GM23338 (cell line): ENCODE results near the genes FARSB, MOGAT1, KCNE4, WDFY1 and SERPINE2.

GRCh38 chr2:222427669-222428421 lies 3.5 kb downstream of the SGPP2 start:
- PRO-cap: no peak
- RAMPAGE, long total RNA: no peak

DNA sequence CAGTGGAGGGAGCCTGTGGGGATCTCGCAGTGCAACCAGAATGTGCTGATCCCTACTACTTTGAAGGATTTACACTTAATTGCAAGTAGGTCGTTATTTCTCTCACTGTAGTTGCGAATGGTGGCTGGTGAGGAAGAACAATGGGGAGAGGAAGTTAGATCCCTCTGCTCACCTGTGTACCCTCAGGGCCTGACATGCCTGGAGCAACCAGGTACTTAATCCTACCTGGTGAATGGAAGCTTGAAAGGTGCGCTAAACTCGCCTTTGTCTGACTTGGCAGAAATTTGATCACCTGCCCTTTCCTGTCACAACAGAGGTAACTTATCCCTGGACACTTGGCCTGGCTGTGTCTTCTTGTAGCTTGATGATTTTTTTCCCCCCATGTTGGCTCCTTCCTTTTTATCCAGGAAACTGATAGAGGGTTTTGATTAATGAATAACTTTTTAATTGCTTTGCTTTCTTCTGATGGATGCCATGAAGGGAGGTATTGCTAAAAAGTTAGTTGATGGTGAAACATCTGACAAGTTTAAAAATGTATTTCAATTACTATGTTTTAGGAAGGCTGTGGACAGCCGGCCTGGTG lies 9.1 kb downstream of the SGPP2 start:
- PRO-cap: no peak
- RAMPAGE, long total RNA: no peak

GRCh38 chr2:222655858-222656654 lies at the start of gene FARSB:
TSS of gene FARSB (minus strand) at chr2:222656092.
- PRO-cap: bidirectional peak, plus-strand start at chr2:222655768, minus-strand start at chr2:222656078; bidirectional peak, plus-strand start at chr2:222656481, minus-strand start at chr2:222656358
- RAMPAGE, long total RNA: start-site peak on the minus strand at chr2:222656072-222656098, 1,748 and 220 reads in 2 replicates

DNA sequence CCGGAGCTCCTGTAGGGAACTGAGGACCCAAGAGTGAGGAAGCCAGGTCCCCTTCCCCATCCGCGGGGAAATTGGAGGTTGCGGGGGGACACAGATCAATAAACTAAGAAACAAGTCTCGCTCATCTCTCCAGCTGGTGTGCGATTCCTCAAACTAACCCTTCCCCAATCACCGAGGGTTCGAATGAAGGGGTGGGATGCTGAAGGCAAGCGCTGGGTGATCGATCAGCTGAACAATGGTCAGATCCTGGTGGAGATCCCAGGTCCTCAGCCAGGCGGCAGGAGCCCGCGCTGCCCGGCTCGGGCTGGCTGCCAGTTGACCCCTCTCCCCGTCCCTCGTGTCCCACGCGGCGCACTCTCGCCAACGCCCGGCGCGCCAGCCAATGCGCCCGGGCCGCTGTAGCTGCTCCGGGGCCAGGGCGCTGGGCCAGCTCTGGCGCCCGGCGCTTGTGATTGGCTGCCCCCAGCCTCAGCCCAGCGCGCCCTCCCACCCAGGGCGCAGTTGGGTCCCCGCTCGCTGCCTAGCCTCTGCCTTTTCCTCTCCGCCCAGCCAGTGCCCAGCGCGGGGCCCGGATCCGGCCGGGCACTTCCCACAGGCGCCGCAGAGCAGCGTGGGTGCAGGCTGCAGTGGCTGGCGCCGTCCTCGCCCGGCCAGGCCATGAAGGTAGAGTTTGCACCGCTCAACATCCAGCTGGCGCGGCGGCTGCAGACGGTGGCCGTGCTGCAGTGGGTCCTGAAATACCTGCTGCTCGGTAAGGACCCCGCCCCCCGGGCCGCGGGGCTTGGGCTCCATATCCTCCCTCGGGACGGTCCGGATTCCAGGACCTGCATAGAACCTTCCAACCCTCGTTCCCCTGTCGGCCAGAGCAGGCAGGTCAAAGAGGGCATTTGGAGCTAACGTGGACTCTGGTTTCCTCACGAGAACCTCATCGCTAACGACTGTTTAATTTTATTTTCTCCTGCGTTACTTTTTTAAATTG lies at the start of gene MOGAT1:
TSS of gene MOGAT1 (plus strand) at position 530 of the 979 bp plus-strand sequence.
- PRO-cap: bidirectional peak, plus-strand start at position 167 of the sequence, minus-strand start at position 170 of the sequence; bidirectional peak, plus-strand start at position 500 of the sequence, minus-strand start at position 339 of the sequence; bidirectional peak, plus-strand start at position 585 of the sequence, minus-strand start at position 710 of the sequence; bidirectional peak, plus-strand start at position 841 of the sequence, minus-strand start at position 855 of the sequence
- RAMPAGE, long total RNA: no peak

DNA sequence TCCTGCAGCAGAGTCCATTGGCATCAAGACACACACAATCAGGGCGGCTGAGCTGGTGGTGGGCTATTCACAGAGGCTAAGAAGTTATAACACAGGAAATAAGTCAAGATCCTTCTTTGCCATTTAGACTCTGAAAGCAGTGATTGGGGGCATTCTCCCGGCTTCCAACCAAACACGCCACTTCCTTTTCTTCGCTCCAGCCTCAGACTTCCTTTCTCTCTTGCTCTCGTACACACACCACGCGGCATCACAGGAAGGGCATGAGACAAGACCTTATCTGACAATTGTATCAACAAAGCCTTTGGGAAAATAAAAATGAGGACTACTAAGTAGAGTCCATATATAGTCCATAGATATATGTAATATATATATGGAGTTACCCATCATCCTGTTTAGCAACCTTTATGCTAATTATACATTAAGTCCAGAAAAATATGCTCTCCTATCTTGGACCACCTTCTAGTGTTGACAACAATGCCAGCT lies 72.1 kb downstream of the MOGAT1 start:
- PRO-cap: no peak
- RAMPAGE, long total RNA: no peak

DNA sequence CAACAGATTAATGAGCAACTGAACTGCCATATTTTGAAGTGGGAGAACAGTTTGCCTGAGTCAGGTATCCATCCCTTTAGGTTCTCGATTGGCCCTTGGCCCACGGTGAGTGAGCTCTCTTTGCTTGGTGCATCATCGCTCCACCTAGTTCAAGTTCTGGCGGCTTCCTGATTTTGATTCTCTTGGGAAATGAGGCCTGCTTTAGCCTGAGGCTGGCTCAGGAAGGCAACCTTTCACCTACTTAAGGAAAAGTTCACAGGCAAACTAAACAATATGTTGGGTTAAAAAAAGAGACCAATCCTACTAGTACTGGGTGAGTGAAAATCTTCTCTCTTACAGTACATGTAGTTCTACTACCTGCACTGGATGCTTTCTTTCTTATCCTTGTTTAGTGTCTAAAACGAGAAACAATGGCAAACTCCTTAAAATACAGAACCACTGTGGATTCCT lies 935 bp upstream of the ACSL3 start:
- PRO-cap: bidirectional peak, plus-strand start at position 145 of the sequence, minus-strand start at position 96 of the sequence
- RAMPAGE, long total RNA: no peak

DNA sequence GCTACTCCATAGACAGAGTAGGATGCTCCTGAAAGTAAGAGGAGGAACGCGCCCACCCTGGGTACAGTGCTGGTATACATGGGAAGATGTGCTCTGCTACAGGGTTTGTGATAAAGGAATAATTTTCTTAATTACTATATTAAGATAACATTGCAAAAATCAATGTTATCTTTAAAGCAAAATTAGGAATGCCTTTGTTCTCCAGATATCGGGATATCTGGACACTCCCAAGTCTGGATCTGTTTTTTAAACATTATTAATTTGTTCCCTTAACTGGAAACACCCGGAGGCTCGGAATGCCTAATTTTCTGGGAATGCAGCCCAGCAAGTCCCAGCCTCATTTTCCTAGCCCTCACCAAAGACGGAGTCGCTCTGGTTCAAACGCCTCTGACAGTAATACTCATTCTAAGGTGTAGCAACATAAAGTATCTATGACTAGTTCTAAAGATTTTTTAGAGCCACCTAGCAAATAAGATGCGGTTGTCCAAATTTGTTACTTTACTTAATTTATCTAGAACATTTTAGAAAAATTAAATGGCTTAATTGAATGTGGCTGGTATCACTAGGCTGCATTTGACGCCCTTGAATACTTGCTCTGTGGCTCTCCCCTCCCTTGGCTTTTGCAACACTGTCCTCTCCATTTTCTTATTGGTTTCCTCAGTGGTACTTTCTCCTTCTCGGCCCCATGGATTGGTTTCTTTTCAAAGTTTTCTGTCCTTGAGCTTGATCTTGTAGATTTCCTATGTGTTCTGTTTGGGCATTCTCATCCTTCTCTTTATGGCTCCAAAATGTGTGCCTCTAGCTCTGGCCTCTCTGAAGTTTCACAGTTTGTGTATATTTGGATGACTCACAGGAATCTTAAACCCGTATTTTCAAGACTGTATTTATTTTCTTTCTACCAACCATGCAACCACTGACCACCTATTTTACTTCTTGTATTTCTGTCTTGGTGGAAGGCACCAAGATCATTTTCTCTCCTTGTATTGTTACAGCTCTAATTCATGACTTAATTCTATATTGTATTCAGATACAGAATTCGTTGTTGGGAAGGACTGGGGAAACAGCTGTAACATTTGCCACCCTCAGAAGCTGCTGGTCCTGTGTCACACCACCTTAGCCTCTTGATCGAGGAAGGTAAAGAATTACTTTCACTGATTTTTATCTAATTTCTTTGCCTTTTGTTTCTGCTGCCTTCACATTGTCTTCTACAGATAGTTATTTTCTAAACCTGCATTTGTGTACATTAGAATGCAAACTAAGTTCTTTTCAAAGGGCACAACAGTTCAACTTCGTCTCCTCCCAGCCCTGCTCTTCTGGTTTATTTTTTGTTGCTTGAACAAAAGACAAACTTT lies 39.3 kb downstream of the ACSL3 start:
- PRO-cap: no peak
- RAMPAGE, long total RNA: no peak

- PRO-cap: unidirectional peak, plus-strand start at chr2:223052190
- RAMPAGE, long total RNA: no peak
Observed at GRCh38 chr2:223051675-223052435, at the start of gene KCNE4. TSS of gene KCNE4 (plus strand) at chr2:223052190.

- PRO-cap: no peak
- RAMPAGE, long total RNA: no peak
Observed at GRCh38 chr2:223611073-223611459, 8.9 kb upstream of the SCG2 start.

- PRO-cap: no peak
- RAMPAGE, long total RNA: no peak
Observed at GRCh38 chr2:223870057-223870284, 32.6 kb upstream of the AP1S3 start.

DNA sequence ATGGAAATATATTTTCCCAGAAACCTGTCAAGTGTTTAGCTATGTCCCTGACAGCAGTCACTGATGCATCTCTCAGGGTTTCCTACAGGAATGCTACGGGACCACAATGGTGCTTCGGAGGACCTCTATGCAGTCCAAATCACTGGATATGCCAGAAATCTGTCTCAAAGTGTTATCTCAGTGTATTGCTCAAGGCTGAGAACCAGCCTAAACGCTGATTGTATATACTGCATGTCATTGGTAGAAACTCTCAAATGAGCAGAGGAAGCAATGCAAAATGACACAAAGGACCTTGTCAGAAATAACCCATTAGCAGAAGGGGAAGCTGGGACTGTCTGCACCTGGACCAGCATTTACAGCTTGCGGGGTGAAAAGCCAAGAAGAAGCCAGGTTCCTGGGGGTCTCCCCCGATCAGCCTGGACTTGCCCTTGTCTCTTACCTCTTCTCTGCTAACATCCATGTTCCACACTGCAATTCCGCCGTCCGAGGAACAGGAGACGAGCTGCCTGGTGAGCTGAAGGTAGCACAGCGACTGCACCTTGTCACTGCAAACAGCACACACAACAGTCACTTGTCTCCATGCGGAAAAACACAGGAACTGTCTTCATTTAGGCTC lies 51.2 kb downstream of the WDFY1 start:
- PRO-cap: no peak
- RAMPAGE, long total RNA: no peak

- PRO-cap: bidirectional peak, plus-strand start at chr2:223944504, minus-strand start at chr2:223944310
- RAMPAGE, long total RNA: start-site peak on the plus strand at chr2:223944443-223944513, 25 and 13 reads in 2 replicates
Observed at GRCh38 chr2:223943694-223944713, 1.1 kb downstream of the WDFY1 start.

DNA sequence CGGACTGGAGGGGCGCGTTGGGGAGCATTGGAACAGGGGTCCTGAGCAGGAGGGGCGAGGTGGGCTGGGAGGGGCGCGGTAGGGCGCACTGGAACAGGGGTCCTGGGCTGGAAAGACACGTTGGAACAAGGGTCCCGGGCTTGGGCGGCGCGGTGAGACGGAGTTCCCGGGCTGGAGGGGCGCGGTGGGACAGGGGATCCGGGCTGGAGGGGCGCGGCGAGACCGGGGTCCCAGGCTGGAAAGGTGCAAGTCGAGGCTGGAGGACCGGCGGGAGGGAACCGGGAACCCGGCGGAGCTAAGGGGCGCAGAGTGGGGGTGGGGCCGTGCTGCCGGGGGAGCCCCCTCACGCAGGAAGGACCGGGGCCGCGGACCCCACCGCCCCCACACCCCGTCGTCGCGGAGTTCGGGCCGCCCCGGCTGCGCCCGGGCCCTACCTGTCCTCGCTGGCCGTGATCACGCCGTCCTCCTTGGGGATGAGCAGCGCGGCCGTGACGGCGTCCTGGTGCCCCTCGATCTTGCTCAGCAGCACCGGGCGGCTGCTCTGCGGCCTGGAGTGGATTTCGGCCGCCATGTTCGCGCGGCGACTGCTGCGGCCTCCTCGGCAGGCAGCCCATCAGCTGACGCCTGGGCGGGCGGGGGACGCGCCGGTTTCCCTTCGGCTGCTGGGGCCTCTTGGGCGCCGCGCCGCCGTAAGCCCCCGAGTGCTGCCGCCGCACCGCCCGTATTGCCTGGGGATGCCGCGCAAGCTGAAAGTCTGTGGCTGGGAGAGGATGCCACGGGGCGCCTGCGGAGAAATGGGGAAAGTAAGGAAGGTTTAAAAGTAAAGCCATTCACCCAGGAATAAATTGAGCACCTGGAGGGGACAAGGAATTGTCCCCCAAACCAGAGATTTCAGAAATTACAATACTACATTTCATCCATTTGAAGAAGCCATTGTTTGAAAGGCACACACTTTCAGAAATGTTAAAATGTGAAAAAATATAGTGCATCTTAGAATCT lies at the start of gene WDFY1:
TSS of gene WDFY1 (minus strand) at position 622 of the 999 bp plus-strand sequence.
- PRO-cap: bidirectional peak, plus-strand start at position 435 of the sequence, minus-strand start at position 586 of the sequence; bidirectional peak, plus-strand start at position 742 of the sequence, minus-strand start at position 726 of the sequence
- RAMPAGE, long total RNA: start-site peak on the minus strand centred at position 620 of the sequence, 102 bp wide, 1,465 and 57 reads in 2 replicates

DNA sequence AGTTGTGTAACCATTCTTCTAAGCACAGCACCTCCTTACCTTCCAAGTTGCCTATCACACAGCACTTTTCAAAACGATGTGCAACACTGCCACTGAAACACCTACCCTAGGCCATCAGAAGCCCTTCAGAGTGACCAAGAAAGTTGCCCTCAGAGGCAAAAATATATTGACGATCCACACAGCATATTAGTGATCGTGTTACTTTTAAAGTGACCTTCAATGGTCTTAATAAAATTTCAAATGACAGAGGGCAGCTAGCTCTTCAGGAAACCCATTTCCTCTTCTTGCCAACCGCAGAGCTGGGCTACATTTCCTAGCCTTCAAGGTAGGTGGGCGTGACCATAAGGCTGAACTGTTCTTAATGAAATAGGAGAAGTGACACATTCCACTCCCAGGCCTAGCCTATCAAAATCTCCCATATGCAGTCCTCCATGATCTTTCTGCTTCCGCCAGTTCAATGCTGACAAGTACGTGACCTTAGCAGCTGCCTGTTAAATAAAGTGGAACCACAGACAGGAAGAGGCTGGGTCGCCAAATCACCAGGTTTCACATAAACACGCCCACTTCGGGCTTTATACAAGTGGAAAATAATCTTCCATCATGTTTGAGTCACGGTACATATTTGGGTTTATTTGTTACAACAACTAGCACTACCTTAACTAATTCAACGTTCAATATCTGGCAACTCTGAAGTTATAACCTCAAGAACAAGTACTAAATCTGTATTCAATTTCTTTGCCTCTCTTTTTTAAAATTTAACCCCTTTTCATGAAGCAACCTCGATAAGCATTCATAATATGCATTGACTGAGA lies 13.2 kb downstream of the SERPINE2 start:
- PRO-cap: no peak
- RAMPAGE, long total RNA: no peak

GRCh38 chr2:224038874-224040257 lies at the start of gene SERPINE2:
TSS of gene SERPINE2 (minus strand) at chr2:224039286.
- PRO-cap: bidirectional peak, plus-strand start at chr2:224039200, minus-strand start at chr2:224039288; bidirectional peak, plus-strand start at chr2:224039703, minus-strand start at chr2:224039596; bidirectional peak, plus-strand start at chr2:224039944, minus-strand start at chr2:224039973; unidirectional peak, minus-strand start at chr2:224040064
- RAMPAGE, long total RNA: no peak

GRCh38 chr2:224503581-224503876 lies 81.6 kb downstream of the CUL3 start:
- PRO-cap: no peak
- RAMPAGE, long total RNA: no peak

GRCh38 chr2:224527333-224528731 lies 57.3 kb downstream of the CUL3 start:
- PRO-cap: no peak
- RAMPAGE, long total RNA: no peak

DNA sequence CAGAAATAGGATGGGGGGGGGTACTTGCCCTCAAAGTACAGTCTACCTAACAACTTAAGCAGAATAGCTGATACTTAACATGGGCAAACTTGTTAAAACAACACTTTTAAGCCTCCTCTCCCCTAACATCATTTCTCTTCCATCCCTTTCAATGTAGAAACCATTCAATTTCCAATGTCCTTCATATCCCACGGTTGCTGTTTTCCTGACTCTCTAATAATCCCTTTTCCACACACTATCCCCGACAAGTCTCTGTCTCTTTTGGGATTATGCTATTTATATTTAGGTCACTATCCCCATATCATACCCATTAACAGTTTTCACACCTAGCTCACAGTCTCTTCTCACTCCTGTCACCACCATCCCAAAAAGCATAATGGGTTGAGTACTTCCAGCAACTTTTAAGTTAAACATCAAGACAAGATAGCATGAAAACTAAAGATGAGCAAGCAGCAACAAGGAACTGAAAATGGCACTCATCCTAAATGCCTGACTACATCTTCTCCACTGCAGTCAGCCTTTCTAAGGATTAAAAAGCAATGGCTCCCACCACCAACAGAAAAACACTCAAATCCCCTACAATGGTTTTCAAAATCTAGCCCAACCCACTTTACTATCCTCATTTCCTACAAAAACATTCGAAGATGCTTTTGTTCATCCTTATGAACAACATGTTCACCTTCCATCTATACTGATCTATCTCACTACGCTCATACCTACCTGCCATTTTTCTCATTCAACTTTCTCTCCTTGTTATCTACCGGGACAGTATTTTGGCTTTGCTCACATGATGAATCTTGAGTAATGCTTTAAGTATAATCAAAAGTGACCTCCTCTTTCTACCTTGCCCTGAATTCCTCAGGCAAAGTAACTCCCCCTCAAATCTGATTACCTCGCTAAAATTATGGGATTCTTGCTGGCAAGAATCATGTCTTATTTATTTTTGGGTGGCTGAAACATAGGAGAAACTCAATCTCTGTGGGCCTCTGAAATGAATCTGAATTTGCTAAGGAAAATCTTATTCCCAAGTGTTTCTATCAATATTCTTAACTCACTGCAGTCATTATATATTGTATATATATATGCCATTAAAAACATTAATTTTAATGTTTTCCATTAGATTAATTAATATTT lies 38.1 kb downstream of the CUL3 start:
- PRO-cap: no peak
- RAMPAGE, long total RNA: no peak

DNA sequence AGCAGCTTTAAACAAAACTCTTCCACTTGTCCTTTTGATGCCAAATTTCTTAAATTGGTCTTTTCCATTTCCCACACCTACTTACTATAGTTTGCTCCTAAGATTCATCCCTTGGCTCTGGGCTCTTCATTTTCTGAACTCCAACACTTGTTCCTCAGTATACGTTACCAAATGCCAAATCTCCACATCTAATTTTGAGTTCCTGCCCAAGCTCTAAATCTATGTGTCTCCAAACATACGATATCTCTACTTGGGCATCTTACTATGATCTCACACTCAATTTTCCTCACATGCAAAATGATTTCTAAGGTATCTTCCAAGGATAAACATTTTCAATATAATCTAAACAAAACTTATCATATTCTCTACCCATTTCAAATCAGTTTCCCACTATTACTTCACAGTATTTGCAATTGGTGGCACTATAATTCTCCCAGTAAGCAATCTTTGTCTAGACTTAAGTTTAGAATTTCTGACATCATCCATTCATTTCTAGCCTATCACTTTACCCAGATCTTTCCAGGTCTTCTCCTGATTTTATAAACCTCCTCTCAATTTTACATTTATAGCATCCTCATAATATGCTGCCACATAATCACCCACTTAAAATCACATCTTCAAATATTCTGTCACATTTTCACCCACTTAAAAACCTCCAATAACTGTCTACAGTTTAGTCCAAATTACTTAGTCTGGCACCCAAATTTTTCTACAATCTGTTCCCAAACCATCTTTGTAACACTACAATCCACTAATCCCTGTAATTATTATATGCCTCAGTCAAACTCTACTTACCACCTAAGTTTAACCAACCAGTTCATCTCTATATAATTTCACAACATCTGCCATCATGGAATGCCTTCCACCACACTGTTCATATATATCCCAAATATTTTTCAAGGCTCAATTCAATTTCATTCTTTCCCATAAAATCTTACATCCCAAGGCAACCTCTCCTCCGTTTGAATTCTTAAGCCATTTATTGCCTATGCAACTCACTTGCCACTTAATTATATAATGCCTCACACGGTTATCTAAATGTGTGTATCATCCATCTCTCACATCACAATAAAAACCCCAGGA lies 30.0 kb downstream of the CUL3 start:
- PRO-cap: no peak
- RAMPAGE, long total RNA: no peak

DNA sequence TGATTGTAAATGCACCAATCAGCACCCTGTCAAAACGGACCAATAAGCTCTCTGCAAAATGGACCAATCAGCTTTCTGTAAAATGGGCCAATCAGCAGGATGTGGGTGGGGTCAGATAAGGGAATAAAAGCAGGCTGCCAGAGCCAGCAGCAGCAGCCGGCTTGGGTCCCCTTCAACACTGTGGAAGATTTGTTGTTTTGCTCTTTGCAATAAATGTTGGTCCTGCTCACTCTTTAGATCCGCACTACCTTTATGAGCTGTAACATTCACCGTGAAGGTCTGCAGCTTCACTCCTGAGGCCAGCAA lies 59.7 kb downstream of the CCDC195 start:
- PRO-cap: no peak
- RAMPAGE, long total RNA: no peak